Rectum (tissue), 1 donor: Measurements from ENCODE around the gene CHST11.

- PRO-cap: no peak
Observed at GRCh38 chr12:102429604-102430313, 50.6 kb downstream of the IGF1 start.

- PRO-cap: no peak
Observed at GRCh38 chr12:102816795-102817158, 100.3 kb downstream of the PAH start.

DNA sequence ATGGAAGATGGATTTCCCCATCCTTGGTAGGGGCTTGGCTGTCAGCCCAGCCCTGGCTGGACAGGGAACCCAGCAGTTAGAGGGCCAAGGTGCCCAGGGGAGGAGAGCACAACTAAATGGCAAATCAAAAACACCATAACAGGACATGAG, 6.1 kb downstream of the PAH start:
- PRO-cap: no peak

DNA sequence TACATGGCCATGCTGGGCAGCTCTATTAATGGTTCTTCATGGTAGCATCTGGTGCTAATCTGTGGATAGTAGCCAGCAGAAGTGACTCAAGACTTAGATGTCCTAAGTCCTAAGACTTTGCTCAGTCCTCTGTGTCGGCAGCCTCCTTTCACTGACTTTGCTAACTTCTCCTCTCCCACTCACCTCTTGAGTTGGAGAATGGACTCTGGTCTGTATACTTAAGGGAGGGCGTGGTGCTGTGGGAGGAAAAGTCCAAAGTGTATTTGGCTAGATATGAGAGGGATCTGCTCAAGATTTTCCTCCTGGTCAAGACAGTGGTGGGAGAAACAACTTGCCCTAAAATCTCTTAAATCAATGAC, 136.3 kb downstream of the ASCL1 start:
- PRO-cap: unidirectional peak, minus-strand start at position 159 of the sequence

DNA sequence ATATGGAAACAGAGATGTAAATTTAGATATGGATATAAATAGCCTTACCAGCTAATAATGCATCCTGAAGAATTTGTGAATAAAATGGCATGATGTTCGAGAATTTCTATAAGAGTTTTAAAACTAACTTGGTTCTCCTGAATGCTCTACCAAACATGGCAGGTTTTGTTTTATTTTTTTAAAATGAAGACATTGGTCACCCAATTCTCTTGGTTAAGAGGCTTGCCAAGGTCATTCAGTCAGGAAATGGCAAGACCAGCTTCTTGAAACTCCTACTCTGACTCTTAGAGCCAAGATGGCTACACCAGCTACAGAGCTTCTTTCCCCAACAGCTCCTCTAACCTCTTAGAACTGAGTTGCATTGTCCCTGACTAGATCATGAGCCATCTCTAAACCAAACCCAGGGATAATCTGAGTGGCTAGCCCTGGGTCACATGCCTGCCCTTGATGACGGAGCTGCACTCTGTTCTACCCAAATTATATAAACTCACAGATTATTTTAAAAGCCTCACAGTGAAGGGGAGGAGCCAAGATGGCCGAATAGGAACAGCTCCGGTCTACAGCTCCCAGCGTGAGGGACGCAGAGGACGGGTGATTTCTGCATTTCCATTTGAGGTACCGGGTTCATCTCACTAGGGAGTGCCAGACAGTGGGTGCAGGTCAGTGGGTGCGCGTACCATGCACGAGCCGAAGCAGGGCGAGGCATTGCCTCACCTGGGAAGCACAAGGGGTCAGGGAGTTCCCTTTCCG, 61.7 kb downstream of the C12orf42 start:
- PRO-cap: no peak

DNA sequence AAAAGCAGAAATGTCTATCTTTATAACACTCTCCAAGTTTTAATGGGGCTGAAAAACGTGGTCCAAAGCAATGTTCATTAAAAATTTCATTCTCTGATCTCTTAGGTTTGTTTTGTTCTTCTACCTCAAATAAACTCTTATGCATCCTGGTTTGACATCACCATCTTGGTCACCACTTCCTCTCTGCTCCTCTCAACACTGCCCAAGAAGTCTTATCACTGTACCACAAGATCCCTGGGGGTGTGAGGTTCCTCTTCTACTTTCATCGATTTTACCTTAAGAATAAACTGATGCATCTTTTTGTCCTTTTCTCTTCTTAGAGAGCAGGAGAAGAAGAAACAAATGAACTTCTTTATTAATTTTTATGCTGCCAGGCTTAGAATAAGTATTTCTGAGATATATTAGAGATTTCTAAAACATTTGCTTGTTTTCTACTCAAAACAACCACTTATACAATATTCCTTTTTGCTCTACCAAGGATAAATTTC, 40.3 kb downstream of the C12orf42 start:
- PRO-cap: no peak

- PRO-cap: no peak
Observed at GRCh38 chr12:103575395-103575942, 11.6 kb upstream of the STAB2 start.

- PRO-cap: no peak
Observed at GRCh38 chr12:103645126-103645711, 58.1 kb downstream of the STAB2 start.

DNA sequence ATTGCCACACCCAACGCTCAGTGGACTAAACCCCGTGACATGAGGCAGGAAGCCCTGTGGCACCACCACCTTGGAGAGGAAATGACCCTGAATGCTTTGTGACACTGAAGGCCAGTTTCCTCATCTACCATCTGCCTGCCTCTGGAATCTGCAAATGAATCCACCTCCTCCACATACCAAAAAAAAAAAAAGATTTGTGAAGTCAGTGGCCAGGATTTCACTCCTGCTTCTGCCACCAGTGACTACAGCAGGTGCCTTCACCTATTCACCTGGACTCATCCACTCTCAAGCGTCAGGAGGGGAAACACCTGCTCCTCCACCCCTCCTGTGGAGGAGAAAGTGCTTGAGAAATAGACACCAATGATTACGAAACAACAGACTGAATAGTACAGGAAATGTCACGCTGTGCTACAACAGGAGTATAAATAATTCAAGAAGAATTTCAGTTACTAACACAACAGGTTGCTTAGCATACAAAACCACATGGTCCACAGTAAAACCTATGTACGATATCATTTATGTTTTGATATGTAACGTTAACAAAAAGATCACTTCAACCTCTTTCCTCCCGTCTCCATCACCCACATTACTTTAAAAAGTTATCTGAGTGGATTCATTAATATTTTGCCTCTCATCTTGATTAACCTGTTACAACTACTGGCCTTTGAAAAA, 41.3 kb downstream of the NT5DC3 start:
- PRO-cap: no peak

DNA sequence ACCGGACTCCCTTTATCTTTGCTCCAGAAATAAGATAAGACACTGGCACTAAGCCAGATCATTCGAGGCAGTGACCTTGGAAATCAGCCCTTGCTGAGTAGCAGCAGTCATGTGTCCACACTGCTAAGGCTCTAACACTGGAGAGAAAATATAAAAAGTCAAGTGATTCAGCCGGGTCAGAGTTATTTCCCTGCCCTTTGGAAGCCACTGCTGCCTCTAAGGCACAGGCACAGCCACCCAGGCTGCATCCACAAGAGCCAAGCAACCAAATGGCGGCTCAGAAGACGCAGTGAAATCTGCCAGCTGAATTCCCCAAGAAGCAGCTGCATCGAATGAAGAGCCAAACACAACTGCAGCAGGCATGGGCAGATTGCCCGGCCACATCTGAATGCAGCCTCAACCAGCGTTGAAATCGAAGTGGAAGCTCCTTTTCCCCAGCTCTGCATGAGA, 40.7 kb downstream of the NT5DC3 start:
- PRO-cap: no peak

DNA sequence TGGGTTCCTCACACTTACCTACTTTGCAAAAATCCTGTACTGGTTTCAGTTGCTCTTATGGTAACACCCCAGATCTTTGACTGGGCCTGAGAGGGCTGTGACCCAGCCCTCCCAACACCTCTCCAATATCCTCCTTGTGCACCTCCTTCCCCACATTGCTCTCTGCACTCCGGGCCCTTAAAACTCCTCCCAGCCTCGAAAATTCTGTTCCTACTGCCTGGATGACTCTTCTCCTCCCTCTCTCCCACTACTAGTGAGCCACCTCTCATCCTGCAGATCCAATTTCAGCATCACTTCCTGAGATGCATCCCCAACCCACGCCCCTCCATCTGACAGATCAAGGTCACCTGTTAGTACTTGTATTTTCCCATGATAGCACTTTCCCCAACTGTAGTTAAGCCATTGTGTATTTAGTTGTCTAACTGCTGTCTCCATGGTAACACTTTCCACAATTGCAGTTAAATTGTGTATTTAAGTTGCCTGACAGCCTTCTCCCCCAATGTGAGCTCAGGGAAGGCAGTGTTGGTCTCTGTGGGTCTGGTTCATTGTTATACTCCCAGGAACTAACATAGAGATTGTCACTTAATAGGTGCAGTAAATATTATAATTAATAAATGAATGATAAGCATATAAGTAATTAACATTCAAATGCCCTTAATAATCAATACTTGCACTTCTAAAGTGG, 11.6 kb upstream of the NT5DC3 start:
- PRO-cap: bidirectional peak, plus-strand start at position 153 of the sequence, minus-strand start at position 157 of the sequence; bidirectional peak, plus-strand start at position 499 of the sequence, minus-strand start at position 331 of the sequence

DNA sequence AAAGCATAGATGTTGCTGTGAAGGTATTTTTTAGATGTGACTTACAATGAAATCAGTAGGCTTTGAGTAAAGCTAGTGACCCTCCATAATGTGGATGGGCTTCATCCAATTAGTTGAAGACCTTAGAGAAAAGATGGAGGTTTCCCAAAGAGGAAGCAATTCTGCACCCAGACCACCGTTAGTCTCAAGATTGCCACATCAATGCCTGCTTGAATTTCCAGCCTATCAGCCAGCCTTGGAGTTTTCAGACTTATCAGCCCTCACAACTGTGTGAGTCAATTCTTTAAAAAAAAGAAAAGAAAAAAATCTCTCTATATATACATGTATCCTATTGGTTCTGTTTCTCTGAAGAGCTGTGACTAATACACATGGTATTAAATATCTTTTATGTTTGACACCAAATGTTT, 22.9 kb upstream of the EID3 start:
- PRO-cap: no peak

DNA sequence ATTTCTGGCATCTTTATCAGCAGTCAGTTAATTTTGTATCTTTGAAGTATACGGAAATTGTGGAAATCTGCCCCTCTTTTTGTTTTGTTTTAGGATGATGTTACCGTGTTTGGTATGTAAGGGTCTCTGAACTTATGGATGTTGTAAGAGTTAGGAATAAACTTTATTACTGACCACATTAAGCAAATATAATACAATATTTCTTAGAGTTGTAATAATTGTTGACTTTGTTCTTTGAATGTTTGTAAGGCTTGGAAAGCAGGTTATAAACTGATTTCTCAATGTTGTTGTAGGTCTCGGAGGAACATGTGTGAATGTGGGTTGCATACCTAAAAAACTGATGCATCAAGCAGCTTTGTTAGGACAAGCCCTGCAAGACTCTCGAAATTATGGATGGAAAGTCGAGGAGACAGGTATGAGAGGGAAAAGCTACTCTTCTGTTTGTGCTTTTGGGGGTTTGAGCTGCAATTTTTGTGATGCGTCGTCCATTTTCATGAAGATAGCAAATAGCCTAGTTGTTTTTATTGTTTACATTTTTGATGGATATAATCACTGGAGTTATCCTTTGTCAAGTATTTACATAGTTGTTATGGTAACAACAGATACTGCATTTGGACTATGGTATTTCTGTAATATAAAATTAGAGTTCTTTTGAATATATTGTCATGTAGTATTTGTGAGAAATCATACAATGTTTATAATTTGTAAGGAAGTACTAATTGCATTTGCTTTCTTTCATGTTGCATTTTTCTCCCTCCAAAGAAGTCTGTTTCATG, 12.1 kb downstream of the EID3 start:
- PRO-cap: no peak

- PRO-cap: no peak
Observed at GRCh38 chr12:104329200-104329845, 25.8 kb downstream of the EID3 start.

- PRO-cap: bidirectional peak, plus-strand start at chr12:104457000, minus-strand start at chr12:104456777
Observed at GRCh38 chr12:104456417-104457042, at the start of gene CHST11. Gene CHST11 (plus strand): TSS chr12:104456948.

DNA sequence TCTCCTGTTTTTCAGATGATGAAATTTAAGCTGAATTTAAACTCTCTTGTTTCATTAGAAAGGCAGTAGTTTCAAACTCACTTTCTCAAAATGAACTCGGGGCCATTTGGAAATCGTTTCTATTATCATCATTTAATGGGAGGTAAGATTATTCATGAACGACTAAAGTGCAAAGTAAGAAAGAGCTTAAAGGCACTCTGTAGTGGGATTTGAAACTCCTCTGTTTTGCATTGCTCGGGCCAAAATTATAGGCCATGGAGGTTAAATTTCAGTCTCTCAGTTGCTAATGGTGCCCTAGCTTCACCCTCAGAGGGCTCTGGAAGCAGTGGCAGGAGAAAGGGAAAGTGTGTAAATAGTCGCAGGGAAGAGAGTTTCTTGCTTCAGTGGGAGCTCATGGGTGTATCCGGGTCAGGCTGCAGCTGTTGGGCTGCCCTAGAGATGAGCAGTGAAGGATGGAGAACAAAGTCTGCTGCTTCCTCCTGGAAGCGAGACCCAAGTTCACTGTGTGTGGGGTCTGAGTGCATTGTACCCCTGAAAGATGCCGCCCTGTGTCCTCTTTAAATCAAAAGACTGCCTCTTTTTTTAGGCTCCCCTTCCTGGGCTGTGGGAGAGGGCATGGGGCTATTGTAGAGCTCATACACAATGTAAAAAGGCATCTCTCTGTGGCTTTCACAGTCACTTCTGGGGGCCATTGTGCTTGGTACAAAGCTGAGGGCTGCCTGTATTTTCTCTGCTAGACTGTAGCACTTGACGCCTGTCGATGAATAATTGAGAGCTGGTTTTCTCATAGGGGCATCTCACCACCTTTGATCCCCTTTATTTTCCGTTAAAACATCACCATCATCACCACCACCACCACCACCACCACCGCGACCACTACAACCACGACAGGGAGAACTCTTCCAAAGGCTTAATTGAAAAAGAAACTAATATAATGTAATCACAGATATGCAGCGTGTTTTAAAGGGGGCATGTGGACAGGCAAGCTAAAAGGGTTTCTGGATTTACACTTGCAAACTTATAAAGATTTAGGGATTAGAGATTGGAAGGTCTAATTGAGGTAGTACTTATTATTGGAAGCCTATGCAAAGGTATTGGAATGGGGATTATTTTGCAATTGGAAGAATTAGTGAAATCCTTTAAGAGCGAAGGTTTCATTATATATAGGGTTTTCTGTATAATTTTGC, 16.7 kb downstream of the CHST11 start:
- PRO-cap: no peak

GRCh38 chr12:104582567-104583375, 126.0 kb downstream of the CHST11 start:
- PRO-cap: no peak

GRCh38 chr12:104596992-104597321, 140.2 kb downstream of the CHST11 start:
- PRO-cap: no peak

DNA sequence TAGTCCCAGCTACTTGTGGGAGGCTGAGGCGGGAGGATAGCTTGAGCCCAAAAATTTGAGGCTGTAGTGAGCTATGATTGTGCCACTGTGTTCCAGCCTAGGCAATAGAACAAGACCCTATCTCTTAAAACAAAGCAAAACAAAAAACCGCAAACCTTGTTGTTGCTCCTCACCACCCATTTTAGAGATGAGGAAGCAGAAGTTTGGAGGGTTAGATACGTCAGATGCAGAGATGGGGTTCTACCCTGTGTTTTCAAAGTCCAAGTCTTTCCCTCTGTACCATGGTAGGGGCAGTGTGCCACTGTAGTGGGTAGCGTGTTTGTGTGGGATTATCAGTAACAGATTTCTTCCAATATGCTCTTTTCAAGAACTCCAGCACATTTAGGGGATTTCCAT, 186.5 kb downstream of the CHST11 start:
- PRO-cap: no peak

DNA sequence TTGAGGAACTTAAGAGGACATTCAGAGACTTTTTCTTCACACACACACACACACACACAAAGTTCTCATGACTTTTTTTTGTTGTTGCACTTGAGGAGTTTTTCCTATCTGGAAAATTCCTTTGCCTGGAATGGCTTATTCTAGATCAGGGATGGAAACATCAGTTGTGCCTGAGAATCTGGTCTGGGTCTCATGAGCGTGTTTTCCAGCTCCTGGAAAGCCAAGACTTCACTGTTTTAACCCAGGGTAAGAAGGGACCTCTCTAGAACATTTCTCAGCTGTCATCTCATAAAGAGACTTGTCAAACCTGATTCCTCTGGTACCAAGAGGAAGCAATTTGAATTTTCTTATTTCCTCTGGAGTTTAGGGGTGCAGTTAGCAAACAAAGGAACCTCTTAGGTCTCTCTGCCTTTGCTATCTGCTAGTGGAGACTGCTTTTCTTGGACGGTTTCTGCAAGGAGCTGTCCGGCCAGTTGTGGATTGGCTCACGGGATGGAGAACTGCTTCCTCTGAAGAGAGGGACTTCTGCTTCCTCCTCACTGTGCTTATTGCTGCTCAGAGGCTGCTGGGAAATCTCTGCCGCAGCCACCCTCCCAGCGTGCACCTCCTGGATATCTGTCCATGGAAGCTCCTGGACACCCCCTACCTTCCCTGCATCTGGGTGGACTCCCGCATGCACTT, 187.0 kb downstream of the CHST11 start:
- PRO-cap: unidirectional peak, minus-strand start at position 453 of the sequence